CD14-positive monocyte (primary cell): Measurements from ENCODE around the genes PTGES2 and DNM1.

DNA sequence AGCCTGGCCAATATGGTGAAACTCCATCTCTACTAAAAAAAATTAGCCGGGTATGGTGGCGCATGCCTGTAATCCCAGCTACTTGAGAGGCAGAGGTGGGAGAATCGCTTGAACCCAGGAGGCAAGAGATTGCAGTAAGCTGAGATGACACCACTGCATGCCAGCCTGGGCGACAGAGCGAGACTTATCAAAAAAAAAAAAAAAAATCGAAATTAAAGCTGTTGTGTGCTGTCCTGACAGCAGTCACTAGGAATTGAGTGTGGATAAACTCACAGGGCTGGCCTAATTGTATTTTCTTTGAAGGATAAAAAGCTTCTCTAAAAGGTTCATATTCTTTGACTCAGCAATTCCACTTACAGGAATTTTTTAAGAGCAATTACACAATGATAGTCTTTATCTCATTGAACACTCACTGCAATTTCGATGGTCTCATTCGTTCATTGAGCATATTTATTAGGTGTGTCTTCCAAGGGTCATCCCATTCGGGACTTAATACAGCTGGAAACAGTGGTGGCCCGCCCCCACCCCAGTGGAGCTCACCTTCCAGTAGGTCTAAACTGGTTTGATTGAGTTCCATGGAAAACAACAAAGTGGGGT, 6.5 kb downstream of the CDK9 start:
- CAGE, long polyA plus RNA: no peak

- CAGE, long polyA plus RNA: no peak
Measured at GRCh38 chr9:127848043-127848400, 6.4 kb downstream of the ENG start.

DNA sequence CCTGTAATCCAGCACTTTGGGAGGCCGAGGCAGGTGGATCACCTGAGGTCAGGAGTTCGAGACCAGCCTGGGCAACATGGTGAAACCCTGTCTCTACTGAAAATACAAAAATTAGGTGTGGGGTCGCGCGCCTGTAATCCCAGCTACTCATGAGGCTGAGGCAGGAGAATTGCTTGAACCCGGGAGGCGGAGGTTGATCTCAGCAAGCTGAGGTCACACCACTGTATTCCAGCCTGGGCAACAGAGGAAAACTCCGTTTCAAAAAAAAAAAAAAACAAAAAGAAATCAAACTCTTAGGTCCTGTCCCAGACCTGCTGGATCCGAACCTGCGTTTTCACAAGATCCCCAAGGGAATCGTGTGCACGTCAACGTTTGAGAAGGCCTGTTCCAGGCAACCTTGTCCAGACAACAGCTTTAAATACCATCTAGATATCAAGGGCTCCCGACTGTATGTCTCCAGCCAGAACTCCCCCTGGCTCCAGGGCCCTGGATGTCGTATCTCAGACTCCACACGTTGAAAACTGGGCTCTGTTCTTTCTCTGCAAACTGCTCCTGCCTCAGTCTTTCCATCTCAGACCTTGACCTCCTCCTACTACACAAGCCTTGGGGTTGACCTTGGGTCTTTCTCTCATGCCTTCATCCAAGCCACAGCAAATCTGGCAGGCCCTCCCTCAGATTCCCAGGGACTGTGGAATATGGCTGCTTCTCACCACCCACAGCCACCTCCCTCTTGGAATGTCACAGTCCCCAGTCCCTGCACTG, 5.7 kb upstream of the ENG start:
- CAGE, long polyA plus RNA: no peak

DNA sequence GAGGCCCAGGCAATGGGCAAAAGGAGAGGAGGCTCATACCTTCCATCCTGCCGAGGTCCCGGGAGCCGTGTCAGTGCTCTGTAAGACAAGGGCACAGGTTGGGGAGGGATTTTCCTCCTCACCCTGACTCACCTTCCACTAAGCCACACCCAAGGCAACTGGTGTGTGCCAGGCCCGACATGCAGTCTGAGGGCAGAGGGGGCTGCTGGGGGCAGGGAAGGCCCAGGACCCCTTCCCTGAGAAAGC, 3.0 kb downstream of the AK1 start:
- CAGE, long polyA plus RNA: no peak

DNA sequence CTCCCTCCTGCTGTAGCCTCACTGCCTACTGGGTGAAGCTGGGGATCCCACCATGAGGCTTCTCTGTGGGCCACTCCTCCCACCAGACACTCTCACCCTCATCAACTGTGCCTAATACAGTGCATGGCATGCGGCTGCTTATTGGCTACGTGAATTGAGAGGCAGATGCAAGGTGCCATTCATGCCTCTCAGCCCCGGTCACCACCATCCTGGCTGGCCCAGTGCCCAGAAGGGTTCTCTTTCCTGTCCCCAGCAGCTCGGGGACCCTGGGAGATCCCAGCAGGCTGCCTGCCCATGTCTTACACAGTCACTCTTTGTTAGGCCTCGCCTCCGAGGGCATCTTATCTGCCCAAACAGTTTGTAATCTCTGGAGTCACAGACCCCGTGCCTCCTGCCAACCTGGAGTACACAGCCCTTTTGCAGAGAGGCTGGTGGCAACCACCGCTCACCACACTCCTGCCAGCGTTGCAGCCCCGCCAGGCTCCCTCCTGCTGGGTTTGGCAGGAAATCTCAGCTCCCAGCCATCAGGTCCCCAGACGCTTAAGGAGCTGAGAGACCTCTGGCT, 6.9 kb upstream of the AK1 start:
- CAGE, long polyA plus RNA: no peak

GRCh38 chr9:127904350-127905240, 5.2 kb upstream of the ST6GALNAC6 start:
- CAGE, long polyA plus RNA: no peak

DNA sequence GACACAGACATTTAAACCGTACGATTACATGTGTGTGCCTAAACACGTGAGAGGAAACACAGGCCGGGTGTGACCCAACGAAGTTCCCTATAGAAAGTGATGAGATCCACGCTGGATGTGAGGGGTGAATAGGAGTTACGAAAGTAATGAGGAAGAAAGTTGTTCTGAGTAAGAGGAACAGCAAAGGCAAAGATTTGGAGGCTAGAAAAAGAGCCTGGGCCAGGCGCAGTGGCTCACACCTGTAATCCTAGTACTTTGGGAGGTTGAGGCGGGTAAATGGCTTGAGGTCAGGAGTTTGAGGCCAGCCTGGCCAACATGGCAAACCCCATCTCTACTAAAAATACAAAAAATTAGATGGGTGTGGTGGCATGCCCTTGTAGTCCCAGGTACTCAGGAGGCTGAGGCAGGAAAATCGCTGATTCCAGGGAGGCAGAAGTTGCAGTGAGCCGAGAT, 13.4 kb downstream of the NAIF1 start:
- CAGE, long polyA plus RNA: no peak

- CAGE, long polyA plus RNA: no peak
Measured at GRCh38 chr9:128066257-128066901, 741 bp downstream of the NAIF1 start.

DNA sequence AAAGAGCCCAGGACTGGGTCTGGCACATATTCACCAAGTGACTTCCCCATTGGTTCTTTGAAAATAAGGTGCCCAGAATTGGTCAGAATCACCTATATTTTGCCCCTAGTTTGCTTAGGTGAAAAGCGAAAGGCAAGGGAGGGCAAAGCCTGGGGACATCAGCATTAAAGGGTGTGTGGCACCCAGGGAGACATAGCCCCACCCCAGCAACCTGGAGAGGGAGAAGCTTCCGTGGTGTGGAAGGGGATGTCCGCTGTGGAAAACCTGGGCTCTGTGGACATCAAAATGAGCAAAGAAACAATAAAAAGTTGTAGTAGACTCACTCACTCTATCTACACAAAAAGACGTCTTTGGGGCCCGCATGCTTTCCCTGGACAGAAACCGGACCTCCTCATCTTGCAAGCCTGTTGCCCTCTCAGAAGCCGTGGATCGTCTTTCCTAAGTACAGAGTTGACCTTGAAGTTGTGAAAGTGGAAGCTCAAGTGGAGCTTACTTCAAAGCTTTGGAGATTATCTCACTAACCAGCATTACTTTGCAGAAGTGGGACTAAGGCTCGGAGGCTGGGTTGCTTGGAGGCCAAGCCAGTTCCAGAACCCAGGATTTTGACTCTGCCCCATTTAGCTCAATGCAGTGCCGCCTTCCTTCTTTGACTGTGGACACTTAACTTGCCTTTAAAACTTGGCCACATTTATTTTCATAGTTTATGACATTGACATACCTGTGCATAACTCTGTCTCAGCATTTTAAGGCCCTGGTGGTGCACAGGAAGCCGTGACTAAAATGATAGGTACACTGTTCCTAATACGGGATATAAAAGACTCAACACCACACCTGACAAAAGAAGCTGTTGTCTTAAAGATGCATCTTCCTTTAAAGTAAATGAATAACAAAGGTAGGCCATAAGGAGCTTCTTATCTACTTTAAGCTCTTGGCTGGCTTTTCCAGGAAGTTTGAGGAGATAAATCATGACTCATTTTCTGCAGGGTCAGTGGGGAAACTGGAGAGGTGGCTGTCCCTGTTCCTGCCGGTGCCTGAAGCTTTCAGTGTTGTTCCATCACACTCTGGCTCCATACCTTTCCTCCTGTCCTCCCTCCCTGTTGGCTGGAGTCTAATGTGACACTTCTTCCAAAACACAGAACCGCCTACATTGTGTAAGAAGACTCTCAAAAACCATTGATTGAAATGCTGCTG, 10.6 kb downstream of the SLC25A25 start:
- CAGE, long polyA plus RNA: no peak

GRCh38 chr9:128102157-128102533, 25.4 kb downstream of the PTGES2 start:
- CAGE, long polyA plus RNA: no peak

DNA sequence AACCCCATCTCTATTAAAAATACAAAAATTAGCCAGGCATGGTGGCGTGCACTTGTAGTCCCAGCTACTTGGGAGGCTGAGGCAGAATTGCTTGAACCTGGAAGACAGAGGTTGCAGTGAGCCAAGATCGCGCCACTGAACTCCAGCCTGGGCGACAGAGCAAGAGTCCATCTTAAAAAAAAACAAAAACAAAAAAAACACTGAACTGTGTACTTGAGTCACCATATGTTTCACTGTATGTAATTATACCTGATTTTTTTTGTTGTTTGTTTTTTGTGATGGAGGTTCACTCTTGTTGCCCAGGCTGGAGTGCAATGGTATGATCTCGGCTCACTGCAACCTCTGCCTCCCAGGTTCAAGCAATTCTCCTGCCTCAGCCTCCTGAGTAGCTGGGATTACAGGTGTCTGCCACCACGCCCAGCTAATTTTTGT, 15.2 kb downstream of the PTGES2 start:
- CAGE, long polyA plus RNA: no peak

- CAGE, long polyA plus RNA: no peak
Measured at GRCh38 chr9:128127154-128127841, at the start of gene PTGES2. PTGES2 (minus strand) TSS chr9:128127729.

DNA sequence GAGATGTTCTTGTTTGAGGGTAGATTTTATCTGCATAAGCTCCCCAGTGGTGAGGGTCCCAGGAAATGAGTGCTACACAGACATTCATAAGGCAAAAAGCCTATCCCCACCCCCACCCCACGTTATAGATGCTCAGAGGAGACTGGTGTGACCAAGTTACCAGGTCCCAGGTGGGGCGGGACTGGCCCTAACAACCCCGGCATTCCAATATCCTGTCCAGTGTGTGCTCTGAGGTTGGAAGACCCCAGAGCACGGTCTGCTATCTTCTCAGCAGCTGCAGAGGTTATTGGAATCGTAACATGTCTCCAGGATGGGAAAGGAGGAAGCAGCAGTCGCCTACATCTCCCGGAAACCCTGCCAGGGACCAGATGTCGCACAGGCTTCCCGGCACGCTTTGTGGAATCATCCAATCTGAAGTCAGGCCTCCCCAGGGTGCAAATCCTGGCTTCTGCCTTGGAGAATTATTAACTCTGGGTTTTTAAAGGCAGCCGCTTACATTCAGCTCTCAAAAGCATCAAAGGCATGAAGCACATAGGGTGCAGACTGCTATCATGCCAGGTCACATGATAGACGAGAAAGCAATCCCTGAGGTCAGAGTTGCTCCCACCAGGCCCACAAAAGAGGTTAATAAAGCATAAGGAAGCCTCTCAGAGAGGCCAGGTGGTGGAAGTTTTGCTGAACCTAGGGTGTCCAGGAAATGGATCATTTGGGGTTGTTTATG, 4.5 kb upstream of the PTGES2 start:
- CAGE, long polyA plus RNA: no peak

DNA sequence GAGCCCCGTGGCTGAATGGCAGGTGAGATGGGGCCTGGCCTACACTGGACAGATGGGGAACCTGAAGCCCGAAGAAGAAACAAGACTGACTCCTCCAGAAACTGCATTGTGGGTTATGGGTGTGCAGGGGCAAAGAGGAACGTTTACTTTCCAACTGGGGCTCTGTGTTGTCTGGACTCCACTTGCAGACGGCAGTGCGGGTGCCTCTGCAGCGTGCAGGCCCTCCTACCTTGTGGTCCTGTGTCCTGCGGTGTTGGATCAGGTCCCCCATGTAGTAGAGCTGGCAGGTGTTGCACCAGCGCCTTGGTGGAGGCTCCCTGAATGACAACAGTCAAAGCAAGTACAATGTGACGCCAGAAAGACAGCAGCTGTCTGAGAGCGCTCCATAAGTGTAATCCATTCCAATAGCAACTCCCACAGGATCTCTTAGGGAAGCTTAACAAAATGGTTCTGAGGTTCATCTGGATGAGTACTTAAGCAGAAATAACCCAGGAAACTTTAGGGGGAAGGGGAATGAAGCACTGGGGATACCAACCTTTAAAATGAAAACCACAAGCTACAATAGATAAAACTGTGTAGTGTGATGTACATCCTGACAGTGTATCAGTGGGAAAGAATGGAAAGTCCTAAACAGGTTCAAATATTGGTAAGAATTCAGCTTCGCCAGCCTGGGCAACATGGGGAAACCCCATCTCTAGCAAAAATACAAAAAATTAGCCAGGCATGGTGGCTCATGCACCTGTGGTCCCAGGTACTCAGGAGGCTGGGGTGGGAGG, 9.9 kb downstream of the BBLN start:
- CAGE, long polyA plus RNA: no peak

DNA sequence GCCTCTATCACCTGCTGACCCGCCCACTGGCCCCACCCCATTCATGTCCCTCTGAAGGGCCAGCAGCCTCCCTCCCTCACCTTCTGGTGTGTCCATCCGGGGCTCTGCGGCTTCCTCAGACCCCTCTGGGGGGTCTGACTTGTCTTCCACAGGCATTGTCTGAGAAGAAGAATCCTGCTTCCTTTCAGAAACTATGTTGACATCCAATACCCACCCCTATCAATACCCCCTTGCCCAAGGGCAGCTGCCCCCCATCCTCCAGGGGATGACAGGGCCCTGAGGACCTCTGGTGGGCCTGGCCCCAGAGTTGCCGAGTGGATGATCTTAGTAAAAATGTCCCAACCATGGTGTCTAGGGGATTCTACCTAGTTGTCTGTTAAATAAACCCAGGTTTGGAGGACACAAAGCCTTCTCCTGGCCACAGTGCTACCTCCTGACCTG, 10.7 kb downstream of the CIZ1 start:
- CAGE, long polyA plus RNA: no peak

- CAGE, long polyA plus RNA: no peak
Measured at GRCh38 chr9:128202842-128204068, at the start of gene DNM1. DNM1 (plus strand) TSS chr9:128203379.

- CAGE, long polyA plus RNA: no peak
Measured at GRCh38 chr9:128505002-128505743, 654 bp downstream of the GLE1 start.

- CAGE, long polyA plus RNA: no peak
Measured at GRCh38 chr9:128587340-128587783, 35.0 kb downstream of the SPTAN1 start.

DNA sequence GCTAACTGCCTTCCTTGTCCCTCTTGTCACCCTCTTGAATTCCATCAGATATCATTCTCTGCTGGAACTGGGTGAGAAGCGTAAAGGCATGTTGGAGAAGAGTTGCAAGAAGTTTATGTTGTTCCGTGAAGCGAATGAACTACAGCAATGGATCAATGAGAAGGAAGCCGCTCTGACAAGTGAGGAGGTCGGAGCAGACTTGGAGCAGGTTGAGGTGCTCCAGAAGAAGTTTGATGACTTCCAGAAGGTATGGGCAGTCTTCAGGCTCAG, 41.7 kb downstream of the SPTAN1 start:
- CAGE, long polyA plus RNA: no peak

- CAGE, long polyA plus RNA: no peak
Measured at GRCh38 chr9:128624383-128625111, 32.1 kb downstream of the DYNC2I2 start.